Neural cell (in vitro differentiated cells): ENCODE measurements around the genes LDLRAP1, SELENON and RPS6KA1.

- RAMPAGE, long total RNA, result no peak
These were observed at the start of gene LDLRAP1 for GRCh38 chr1:25543160-25544337. Gene LDLRAP1 (plus strand): TSS chr1:25543606.

GRCh38 chr1:25559009-25559718, 15.8 kb downstream of the LDLRAP1 start:
- RAMPAGE, long total RNA, result no peak

- RAMPAGE, long total RNA, result no peak
These were observed 22.9 kb downstream of the LDLRAP1 start for GRCh38 chr1:25566315-25566765.

DNA sequence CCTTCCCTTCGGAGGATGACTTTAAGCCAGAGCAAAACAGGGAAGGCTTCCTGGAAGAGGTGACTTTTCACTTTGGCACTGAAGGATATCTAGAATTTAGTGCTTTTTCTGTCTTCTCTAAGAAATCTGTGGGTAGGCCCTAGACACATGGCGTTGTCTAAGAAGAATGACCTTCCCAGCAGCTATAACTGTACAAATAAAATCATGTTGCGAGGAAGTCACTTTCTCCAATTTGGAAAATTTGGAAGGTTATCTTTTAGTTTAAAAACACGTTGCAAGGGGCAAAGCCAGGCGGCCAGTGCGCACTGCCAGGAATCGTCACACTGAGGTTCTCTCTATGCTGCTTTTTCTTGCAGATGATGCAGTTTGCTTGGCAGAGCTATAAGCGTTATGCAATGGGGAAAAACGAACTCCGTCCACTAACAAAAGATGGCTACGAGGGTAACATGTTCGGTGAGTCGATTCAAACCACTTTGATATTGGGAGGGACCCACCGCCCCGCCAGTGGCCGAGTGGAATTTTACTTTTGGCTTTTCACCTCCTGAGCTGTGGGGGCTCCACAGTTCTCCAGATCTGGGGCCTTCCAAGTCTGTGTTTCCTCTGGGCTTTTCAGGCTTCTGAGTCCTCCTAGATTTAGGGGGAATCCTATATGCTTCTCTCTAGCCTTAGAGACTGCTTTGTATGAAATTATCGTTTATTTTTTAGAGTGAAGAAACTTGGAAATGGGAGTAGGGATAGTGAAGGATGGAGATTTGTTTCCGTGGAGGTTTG, 69.7 kb downstream of the MAN1C1 start:
- RAMPAGE, long total RNA, result no peak

DNA sequence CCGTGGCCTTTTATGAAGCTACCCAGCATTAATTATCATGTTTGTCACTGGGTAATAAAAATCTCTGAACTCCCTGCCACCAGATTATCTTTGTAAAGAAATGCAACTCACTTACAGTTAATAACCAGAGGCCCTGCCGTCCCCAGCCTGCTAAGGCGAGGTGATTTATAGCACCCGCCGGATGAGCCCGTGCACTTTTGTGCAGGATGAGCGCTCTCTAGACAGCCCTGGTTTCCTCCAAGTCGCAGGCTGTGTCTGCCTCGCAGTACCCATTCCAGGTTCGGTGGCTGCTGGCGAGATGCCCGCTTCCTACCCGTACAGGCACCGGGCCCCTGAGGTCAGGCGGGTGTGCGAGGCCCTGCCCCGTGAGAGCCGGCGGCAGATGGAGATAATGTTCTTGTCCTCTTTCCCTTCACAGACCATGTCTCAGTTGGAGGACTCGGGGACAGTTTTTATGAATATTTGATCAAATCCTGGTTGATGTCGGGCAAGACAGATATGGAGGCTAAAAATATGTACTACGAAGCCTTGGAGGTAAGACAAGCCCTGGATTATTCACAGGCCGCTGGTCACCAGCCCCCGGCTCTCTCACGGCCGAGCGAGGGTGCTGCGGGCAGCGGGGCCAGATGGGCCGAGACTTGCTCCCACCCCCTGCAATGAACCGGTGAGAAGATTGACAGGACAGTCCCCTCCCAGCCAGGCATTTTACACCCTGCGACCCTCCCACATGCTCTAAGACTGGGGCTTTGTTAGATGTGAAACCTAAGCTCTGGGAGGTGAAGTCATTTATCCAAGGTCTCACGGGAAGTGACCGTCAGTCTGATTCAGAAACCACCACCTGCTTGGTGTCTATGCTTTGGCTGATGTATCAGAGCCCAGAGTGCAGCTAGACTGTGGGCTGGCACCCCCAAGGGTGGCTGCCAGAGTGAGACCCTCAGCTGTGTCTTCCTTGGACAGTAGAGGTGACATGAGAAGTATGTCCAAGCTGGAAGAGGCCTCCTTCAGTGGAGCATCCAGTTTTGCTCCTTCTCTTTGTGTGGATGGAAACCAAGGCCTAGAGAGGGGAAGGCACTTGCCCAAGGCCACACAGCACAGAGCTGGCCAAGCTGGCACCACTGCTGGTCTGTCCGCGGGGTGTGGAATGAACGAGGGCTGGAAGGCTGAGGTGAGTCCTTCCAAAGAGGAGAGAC, 28.4 kb upstream of the SELENON start:
- RAMPAGE, long total RNA, result no peak

GRCh38 chr1:25777944-25778622, 21.9 kb upstream of the SELENON start:
- RAMPAGE, long total RNA, result no peak

GRCh38 chr1:25799551-25800339, at the start of gene SELENON:
Gene SELENON (plus strand): TSS chr1:25800193.
- RAMPAGE, long total RNA, result no peak

GRCh38 chr1:25818346-25818991, 1.3 kb upstream of the MTFR1L start:
- RAMPAGE, long total RNA, result no peak

DNA sequence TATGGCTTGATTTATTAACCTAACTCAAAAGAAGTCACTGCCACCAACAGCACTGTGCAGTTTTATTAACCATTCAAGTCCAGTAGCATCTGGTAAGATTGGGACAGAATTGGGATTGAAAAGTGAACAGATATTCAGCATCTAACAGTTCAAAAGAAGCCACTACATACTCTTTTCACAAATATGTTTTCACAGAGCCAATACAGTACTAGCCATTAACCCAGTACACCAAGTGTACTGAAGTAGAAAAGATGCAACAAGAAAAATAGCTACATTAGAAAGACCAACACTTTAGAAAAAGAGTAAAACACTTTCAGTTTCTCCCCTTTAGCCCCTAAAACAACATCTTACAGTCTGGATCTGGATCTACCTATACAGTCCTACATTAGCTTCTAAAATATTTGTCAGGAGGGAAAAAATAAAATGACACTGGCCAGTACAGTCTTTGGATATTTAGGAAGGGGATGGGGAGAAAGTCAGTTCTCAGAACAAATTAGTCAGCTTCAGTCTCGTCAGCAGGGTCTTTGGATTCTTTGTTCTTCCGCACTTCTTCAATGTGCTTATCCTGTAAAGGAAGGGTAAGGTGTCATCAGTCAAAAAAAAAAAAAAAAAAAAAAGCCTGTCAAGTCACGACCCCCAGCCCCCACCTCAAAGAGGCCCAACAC, 5.6 kb downstream of the STMN1 start:
- RAMPAGE, long total RNA, result no peak

DNA sequence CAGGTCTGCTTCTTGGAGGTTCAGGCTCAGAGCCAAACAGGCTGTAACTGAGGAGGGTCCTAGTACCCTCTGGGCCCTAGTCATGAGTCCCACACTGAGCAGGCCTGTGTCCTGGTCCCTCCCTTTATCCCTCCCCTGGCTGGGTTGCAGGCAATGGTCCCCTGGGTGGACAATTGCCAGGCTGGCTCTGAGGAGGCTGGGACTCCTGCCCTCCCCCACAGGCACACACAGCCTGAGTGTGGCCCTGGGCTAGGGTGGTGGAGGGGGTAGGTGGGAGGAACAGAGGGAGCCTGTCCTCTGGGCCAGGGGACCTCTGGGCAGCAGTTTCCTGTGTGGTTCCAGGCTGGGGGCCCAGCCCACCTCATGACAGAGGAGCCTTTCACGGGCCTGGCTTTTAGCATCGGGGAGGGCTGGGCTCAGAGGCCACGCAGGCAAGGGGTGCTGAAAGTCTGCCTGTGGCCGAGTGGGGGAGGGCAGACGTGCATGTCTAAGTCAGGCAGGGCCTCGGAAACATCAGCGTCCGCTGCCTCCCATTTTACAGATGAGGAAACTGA, 6.9 kb downstream of the EXTL1 start:
- RAMPAGE, long total RNA, result no peak

- RAMPAGE, long total RNA, result no peak
These were observed 3.2 kb downstream of the TRIM63 start for GRCh38 chr1:26064198-26064726.

- RAMPAGE, long total RNA, result no peak
These were observed 1.2 kb downstream of the TRIM63 start for GRCh38 chr1:26066008-26066818.

GRCh38 chr1:26093915-26095168, 17.3 kb upstream of the PDIK1L start:
- RAMPAGE, long total RNA, result no peak

GRCh38 chr1:26154632-26155285, 4.1 kb upstream of the FAM110D start:
- RAMPAGE, long total RNA, result no peak

DNA sequence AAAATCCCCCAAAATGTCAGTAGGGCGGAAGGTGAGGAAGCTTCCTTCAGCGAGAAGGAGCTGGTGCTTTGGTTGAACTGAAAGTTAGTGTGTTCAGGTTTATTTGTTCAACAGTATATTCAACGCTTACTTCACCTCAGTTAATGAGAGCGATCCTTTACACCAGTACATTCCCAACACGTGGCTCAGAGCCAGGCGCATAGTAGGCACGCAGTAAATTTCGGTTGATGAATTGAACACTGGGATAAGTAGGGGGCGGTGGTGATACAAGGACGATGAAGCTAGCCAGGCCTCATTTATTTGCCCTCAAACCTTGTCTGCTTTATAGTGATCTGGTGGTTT, 972 bp downstream of the CEP85 start:
- RAMPAGE, long total RNA, result no peak

DNA sequence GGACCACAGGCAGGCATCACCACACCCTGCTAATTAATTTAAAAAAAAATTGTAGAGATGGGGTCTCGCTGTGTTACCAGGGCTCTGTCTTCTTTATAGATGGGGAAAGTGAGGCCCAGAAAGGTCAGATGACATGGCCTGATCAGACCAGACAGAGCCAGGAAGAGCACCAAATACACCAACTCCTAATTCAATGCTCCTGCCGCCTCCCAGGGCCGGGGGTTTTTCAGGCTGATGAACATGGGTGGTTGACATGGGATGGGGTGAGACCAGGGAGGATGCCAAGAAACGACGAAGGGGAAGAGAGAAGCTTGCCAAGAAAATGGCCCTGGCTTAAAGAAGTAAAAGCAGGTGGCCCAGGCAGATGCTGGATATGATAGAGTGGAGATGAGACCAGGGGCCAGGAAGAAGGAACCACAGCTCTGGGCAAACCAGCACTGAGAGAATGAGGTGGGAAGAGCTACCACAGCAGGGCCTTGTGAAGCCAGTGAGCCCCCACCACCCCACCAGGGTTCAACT, 8.2 kb downstream of the SH3BGRL3 start:
- RAMPAGE, long total RNA, result no peak

GRCh38 chr1:26344006-26344348, 10.0 kb downstream of the CRYBG2 start:
- RAMPAGE, long total RNA, result no peak

GRCh38 chr1:26409278-26409906, 1.2 kb upstream of the LIN28A start:
- RAMPAGE, long total RNA, result start-site peak on the plus strand at chr1:26409511-26409664, 21 and 9 reads in 2 replicates

DNA sequence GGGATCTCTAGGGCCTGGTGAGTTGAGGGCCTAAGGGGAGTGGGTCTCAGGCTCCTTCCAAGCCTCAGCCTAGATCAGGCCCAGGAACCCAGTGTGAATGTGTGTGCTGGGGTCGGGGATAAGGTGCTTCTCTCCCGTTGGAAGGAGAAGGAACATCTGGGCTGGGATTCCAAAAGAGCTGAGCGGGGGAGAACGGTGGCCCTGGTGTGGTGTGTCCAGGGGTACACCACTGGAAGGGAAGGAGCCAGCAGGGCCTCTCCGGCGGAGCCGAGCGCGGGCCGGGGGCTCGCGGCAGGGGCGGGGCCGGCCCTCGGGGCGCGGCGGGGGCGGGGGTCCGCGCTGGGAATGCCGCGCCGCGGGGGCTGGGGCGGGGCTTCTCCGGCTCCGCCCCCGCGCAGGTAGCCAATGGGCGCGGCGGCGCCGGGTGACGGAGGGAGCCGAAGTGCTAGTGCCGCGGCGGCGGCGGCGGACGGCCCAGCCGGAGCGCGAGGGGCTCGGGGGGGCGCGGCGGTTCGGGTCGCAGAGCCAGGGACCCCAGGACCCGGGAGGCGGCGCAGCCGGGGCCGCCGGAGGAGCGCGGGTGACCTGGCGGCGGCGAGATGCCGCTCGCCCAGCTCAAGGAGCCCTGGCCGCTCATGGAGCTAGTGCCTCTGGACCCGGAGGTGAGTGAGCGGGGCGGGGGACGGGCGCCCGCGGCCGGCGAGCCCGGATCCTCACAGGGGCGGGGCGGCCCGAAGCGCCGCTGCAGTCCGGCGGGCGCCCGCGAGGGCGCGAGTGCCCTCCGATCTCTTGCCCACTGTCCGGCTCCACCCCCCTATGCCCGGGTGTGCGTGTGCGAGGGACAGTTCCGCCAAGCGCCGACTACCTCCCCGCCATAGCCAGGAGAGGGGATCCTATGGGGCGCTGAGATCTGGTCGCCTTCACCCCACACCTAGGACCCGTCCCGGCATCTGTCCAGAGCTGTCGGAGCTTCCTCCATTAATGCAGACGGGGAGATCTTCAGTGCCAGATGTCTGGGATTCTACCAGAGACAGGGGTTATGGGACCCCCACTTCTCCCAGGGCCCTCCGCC, at the start of gene RPS6KA1:
Gene RPS6KA1 (plus strand): TSS at position 440 of the 1,072 bp plus-strand sequence.
- RAMPAGE, long total RNA, result no peak

- RAMPAGE, long total RNA, result no peak
These were observed 5.2 kb upstream of the ARID1A start for GRCh38 chr1:26690465-26691227.